ENCODE data around the gene USF2.

DNA sequence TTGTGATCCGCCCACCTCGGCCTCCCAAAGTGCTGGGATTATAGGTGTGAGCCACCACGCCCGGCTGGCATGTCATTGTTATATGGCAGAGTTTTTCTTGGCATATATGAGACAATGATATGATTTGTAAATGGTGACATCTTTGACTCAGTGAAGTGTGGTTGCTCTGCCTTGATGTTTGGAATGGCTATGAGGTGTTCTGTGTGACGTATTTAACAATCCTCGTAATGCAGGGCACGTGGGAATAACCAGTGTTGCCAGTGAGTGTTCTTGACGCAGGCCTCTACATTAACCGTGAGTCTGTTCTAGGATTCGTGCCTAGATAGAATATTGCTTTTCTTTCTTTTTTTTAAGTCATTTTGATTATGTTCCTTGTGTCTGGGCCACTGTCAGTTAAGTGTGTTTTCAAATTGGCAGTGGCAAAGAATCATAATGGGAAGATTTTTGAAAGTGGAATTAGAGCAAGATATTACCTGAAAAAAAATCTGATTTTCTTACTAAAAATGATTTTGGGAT, 10.3 kb downstream of the GARRE1 start:
- PRO-cap: no peak

DNA sequence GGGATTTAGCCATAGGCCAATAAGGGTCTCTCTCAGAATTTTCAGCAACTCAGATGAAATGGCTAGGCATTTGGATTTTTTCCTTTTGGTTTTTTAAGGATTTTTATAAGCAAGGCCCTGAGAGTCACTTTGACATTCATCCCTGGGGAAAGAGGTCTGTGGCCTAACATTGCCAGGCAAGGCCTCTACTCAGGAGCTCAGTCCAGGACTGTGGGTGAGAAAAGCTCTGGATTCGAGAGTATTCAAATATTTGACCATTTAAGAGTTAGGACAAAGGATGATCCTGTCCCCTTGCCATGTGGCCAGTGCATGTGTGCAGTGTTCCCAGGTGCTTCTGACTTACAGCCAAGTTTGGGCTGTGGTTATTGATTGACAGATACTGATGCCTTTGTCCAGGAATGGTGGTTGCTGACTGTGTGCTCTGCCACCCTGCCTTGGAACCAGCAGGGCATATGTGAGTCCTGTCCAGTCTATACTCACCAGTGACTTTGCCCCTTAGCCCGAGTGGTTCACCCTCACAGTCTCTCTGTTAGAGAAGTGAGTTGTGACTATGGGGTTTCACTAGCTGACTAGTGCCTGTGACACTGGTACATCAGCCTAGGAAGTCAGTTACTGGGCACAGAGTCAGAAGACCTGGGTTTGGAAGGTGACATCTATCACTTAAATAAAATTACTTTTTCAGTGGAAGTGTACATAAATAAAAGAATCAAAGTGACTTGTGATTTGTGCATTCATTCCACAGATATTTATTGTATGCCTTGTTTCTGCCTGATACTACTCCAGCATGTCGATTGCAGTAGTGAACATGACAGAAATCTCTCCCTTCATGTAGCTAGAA, 51.9 kb downstream of the GARRE1 start:
- PRO-cap: bidirectional peak, plus-strand start at position 391 of the sequence, minus-strand start at position 307 of the sequence

GRCh38 chr19:34320127-34320840, 44.7 kb upstream of the GPI start:
- PRO-cap: no peak

DNA sequence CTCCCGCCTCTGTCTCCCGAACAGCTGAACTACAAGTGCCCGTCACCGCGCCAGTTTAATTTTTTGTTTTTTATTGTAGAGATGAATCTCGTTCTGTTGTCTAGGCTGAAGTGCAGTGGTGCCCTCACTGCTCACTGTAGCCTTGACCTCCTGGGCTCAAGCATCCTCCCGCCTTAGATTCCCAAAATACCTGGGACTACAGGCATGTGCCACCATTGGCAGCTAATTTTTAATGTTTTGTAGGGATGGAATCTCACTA, 2.5 kb upstream of the WTIP start:
- PRO-cap: no peak

DNA sequence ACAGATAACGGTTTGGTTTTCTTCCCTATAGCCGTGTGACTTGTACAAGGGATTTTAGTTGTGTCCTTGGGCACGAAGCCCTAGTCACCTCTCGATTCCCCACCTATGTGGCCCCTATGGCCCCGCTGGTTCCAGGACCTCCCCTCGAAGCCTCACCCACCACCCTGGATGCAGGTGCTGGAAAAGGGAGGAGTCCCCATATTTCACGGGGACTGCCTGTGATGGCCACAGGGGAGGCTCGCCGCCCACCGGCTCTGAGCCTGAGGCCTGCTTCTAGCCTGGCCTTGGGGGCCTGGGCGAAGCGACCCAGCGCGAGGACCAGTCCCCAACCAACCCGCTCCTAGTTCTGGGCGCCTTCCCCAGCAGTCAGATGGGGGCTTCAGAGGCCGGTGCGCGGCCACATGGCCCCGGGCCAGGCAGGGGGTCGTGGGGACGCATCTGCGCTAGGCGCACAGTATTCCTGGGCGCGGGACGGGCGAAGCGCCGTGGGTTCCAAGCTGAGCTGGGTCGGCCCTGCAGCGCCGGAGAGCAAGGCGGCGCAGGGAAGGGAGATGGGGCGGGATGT, 623 bp upstream of the WTIP start:
- PRO-cap: no peak

DNA sequence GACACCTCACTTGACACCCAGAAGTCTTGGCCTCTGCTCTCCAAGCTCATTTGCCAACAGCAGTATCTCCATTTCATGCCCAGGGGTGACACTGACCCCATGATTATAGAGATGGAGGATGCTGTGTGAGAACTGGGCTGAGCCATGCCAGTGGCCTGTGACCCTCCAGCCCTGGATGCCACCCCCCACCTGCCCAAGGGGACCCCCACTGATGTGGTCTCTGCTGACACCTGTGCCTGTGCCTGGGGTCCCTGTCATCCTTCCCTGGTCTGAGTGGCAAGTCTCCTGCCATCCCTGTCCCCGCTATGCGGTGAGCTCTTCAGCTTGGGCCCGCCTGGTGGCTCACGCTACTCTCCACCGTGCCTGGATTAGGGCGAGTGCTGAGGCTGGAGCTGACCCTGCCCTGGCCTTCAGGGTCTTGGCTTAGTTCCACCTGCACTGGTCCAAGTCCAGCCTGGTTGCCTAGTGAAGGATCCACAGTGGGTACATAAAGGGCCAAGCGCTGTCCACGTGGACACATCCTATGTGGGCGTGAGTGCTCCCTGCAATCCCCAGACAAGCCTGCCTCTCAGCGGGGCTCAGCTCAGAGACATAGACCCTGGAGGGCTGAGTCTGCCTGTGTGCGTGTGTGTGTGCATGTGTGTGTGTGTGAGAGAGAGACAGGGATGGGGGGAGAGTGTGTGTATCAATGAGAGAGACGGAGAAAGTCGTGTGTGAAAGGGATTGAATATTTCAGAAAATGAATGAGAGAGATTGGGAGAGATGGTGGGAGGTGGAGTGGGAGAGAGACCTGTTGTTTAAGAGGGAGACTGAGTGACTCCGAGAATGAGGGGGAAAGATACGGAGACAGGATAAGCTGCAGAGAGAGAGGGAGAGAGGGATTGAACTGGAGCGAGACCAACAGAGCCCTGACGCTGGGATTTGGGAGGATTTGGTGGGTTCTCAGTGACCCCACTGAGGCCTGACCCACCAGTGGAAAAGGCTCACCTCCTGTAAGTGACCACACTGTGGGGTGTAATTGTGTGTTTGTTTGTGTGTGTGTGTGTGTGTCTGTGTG, 22.1 kb downstream of the WTIP start:
- PRO-cap: no peak

GRCh38 chr19:34734758-34735141, 707 bp downstream of the ZNF181 start:
- PRO-cap: bidirectional peak, plus-strand start at chr19:34734837, minus-strand start at chr19:34734530

DNA sequence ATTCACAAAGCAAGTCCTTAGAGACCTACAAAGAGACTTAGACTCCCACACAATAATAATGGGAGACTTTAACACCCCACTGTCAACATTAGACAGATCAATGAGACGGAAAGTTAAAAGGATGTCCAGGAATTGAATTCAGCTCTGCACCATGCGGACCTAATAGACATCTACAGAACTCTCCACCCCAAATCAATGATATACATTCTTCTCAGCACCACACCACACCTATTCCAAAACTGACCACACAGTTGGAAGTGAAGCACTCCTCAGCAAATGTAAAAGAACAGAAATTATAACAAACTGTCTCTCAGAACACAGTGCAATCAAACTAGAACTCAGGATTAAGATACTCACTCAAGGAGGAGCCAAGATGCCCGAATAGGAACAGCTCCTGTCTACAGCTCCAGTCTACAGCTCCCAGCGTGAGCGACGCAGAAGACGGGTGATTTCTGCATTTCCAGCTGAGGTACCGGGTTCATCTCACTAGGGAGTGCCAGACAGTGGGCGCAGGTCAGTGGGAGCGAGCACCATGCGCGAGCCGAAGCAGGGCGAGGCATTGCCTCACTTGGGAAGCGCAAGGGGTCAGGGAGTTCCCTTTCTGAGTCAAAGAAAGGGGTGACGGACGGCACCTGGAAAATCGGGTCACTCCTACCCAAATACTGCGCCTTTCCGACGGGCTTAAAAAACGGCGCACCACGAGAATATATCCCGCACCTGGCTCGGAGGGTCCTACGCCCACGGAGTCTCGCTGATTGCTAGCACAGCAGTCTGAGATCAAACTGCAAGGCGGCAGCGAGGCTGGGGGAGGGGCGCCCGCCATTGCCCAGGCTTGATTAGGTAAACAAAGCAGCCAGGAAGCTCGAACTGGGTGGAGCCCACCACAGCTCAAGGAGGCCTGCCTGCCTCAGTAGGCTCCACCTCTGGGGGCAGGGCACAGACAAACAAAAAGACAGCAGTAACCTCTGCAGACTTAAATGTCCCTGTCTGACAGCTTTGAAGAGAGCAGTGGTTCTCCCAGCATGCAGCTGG, 66.6 kb upstream of the ZNF30 start:
- PRO-cap: no peak

- PRO-cap: no peak
Measured at GRCh38 chr19:35015463-35016133, 14.7 kb upstream of the SCN1B start.

DNA sequence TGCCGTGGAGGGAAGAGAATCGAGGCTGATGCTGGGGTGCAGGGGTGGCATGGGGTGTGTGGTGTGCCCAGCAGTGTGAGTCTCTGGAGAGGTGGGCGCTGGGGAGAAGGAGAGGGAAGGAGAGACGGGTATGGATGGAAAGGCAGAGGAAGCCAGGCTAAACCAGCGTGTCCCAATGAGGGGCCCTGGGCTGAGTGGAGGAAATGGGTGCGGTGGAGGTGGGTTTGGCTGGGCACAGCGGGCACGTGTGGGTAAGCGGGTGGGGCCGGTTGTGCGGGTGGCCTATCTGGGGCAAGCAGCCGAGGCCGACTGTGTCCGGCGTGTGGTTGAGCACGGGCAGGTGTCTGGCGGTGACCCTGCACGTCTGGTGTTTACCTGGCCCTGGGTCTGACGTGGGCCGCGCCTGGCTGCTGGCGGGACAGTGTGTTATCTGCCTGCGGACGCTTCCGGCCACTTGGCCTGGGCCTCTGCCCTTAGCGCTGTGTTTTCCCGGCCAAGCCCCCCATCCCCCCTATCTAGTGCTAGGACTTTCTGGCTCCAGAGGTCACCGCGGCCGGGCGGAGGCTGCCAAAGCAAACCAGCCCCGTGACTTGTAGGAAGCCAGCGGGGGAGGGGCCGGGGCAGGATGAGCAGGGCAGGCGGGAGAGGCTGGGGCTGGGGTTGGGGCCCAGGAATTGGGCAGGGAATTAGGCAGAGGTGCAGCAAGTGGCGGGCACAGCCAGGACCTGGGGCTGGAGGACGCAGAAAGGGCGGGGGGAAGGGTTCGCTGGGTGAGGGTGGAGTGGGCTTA, 687 bp upstream of the HPN start:
- PRO-cap: bidirectional peak, plus-strand start at position 663 of the sequence, minus-strand start at position 546 of the sequence

DNA sequence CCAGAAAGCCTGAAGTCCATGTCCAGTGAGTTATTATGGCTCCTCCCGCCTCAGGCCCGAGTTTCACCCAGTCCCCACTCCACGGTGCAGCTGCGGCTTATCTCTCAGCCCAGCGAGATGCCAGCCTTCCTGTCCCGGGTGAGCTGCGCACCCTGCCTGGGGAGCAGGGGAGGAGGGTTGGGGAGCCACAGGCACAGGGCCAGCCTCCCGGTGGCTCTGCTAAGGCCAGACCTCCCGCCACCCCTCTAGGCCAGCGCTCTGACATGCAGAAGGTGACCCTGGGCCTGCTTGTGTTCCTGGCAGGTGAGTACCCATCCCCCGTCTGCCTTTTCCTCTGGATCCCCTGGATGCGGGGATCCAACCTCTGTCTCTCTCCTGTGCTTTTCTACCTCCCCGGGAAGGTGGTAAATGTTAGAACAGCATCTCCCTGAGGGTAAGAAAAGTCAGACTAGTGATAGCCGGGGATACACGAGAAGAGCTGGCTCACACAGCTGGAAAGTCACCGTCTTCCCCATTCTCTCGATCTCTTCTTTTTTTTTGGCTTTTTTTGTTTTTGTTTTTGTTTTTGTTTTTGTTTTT, 3.6 kb downstream of the FXYD3 start:
- PRO-cap: no peak

DNA sequence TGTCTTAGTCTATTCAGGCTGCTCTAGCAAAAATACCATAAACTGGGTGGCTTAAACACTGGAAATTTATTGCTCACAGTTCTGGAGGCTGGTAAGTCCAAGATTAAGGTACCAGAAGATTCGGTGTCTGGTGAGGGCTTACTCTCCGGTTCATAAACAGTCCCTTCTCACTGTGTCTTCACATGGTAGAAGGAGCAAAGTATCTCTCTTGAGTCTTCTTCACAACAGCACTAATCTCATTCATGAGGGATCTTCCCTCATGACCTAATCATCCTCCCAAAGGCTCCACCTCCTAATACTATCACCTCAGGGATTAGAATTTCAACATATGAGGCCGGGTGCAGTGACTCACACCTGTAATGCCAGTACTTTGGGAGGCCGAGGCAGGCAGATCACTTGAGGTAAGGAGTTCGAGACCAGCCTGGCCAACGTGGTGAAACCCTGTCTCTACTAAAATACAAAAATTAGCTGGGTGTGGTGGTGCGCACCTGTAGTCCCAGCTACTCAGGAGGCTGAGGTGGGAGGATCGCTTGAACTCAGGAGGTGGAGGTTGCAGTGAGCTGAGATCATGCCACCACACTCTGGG, 31.7 kb downstream of the FAM187B start:
- PRO-cap: no peak

GRCh38 chr19:35210596-35211118, 17.9 kb downstream of the FAM187B start:
- PRO-cap: no peak

GRCh38 chr19:35220590-35220971, 8.0 kb downstream of the FAM187B start:
- PRO-cap: no peak

- PRO-cap: no peak
Measured at GRCh38 chr19:35265623-35266637, 2.8 kb upstream of the USF2 start.

DNA sequence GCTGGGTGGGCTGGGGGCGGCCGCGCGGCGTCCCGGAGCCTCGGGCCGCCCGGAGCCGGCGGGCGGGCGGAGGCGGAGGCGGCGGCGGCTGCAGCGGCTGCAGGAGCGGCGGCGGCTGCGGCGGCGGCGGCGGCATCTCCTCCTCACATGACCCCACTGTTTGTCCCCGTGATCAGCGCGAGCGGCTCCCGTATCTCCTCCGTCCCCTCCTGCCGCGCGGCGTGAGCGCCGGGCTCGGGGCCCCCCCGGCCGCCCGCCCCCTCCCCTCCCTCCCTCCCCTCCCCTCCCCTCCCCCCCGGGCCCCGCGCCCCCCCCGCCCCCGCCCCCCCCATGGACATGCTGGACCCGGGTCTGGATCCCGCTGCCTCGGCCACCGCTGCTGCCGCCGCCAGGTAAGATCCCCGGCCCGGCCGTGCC, at the start of gene USF2:
Gene USF2, plus strand, starts transcription at position 191 of the 417 bp plus-strand sequence.
- PRO-cap: bidirectional peak, plus-strand start at position 337 of the sequence, minus-strand start at position 149 of the sequence

- PRO-cap: unidirectional peak, plus-strand start at chr19:35279224
Measured at GRCh38 chr19:35278440-35279278, 3.7 kb upstream of the HAMP start.

DNA sequence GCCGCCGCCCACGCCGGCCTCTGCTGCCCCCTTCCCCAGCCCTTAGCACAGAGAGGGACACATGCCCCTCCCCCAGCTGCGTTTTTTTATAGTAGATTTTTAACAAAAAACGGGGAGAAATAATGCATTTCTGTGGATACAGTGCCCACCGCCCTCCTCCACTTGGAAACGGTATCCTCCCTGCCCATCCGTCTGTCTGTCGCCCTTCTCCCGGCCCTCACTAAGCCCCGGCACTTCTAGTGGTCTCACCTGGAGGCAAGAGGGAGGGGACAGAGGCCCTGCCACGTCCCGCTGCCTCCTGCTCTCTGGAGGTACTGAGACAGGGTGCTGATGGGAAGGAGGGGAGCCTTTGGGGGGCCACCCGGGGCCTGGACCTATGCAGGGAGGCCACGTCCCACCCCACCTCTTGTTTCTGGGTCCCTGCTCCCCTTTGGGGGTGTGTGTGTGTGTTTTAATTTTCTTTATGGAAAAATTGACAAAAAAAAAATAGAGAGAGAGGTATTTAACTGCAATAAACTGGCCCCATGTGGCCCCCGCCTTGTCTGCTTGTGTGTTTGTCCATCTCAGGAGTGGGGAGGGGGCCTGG, 3.0 kb upstream of the HAMP start:
- PRO-cap: no peak

DNA sequence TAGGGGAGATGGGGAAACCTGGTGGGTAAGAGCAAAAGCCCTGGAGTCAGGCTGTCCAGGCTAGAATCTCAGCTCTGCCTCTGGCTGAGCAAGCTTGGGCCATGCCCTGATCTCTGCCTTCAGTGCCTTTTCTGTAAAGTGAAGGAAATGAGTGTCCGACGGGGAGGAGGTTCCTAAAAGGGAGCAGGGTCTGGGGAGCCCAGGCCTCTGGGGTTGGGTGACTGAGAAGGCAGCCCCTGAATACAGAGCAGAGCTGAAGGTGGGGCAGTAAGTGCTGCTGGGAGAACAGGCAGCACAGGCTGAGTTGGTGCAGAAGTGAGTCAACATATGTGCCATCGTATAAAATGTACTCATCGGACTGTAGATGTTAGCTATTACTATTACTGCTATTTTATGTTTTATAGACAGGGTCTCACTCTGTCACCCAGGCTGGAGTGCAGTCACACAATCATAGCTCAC, 1.1 kb upstream of the HAMP start:
- PRO-cap: no peak

DNA sequence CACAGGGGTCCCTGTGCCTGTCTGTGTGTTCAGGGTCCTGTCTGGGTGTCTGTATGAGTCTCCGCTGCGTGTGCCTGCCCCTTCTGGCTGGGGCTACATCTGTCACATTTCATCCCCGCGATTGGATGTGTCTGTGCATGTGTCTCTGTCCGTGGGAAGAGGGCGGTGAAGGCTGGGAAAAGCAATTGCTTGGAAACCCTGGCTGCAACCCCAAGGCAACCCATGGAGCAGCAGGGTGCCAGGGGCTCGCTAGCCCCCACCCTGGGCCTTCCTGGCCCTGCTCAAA, 1.4 kb downstream of the MAG start:
- PRO-cap: no peak